Peripheral blood mononuclear cell (primary cell): ENCODE measurements around the genes CNOT8, GEMIN5 and MRPL22.

DNA sequence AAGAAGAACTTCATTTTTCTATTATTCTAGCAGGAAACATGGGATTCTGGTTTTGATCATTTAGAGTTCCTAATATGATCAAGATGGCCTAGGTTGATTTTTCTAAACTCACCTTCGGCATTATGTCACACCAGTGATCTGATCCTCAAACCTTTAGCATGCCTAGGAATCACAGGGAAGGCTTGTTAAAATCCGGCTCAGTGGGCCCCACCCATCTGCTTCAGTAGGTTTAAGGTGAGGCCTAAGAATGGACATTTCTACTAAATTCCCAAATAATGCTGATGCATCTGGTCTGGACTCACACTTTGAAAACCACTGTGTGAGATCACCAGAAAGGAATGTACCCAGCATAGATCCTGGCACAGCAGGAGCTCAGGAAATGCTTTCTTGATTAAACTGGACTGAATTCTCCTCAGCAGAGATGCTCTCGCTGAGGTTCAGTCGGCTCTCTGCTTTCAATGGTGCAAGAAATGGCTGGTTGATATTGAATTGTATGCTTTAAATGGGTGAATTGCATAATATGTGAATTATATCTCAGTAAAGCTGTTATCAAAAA is 77.8 kb upstream of the SAP30L start:
- PRO-cap, 8 experiments: no peak in any of the 8 experiments

DNA sequence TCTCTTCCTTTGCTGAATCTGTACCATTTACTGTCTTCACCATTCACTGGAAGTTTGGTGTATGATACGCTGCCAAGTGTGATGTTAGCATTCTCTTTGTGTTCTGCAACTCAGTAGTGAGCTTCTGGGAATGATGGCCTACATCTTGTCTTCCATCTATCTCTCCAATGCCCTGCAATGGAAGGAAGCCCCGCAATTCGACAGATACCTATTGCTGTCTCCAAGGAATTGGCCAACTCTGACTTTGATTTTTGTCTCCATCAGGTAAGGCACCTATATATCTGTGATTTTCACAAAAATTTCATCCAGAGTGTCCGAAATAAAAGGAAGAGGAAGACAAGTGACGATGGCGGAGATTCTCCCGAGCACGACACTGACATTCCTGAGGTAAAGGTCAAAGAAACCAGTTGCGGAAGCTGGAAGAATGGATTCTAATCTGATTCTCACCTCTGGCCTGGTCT is 5.1 kb downstream of the SAP30L start:
- PRO-cap, 8 experiments: no peak in any of the 8 experiments

DNA sequence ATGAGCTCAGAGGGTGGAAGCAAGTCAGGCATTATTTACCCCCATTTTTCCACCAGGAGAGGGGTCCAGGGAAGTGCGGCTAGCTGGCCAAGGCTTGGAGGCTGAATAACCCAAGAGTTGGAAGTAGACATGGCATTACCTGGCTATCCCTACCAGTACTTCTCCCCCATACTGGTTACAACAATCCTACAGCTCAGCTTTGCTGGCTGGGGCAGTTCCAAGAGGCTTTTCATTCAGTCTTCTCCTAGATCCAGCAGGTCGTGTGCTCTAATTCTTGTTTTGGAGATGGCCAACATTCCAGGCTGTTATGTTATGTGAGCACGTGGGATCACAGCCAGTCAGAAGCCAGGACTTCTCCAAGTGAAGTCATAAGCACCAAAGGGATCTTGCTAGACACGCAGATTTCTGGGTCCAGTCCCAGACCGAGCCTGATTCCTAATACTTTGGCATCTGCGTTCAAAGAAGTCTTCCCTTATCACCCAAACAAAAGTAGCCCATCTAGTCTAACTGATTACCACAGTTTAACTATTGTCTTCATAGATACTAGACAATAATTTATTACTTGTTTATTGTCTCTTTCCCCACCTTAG is 1.4 kb upstream of the LARP1 start:
- PRO-cap, 8 experiments: no peak in any of the 8 experiments

- PRO-cap, 8 experiments: peak in 8 of 8 experiments; most common plus-strand start chr5:154754573 (in 4); most common minus-strand start chr5:154755020 (in 4)
Measured at GRCh38 chr5:154754275-154755272, 603 bp upstream of the LARP1 start.

DNA sequence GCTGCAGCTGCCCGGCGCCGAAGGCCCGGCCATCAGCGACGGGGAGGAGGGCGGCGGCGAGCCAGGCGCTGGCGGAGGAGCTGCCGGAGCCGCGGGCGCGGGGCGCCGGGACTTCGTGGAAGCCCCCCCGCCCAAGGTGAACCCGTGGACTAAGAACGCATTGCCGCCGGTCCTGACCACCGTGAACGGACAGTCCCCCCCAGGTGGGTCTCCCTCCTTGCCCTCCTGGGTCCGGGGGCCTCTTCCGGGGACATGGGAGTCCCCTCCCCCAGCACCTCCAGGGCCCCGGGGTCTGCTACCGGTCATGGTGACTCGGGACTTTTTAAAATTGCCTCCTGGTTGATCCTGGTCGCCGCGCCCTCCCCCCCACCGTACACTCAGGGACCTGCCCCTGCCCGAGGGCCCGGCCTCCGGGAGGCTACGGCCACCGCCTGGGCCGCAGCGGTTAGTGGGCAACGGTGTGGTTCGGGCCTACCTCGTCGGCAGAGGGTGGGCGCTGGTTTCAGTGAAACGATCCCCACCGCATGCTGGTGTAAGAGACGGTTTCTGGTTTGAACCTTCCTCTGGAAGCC is 900 bp downstream of the LARP1 start:
- PRO-cap, 8 experiments: peak in 6 of 8 experiments; most common plus-strand start position 35 of the sequence (in 3); most common minus-strand start position 37 of the sequence (in 1)

- PRO-cap, 8 experiments: peak in 2 of 8 experiments; most common plus-strand start chr5:154758155 (in 1)
Measured at GRCh38 chr5:154757863-154758412, 2.8 kb downstream of the LARP1 start.

DNA sequence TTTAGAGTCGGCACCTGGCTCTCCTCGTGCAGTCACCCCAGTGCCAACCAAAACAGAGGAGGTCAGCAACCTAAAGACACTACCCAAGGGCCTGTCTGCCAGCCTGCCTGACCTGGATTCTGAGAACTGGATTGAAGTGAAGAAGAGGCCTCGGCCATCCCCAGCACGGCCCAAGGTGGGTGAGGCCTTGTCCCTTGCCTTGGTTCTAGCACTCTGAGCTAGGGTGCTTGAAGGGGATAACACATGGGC is 44.6 kb downstream of the LARP1 start:
- PRO-cap, 8 experiments: no peak in any of the 8 experiments

DNA sequence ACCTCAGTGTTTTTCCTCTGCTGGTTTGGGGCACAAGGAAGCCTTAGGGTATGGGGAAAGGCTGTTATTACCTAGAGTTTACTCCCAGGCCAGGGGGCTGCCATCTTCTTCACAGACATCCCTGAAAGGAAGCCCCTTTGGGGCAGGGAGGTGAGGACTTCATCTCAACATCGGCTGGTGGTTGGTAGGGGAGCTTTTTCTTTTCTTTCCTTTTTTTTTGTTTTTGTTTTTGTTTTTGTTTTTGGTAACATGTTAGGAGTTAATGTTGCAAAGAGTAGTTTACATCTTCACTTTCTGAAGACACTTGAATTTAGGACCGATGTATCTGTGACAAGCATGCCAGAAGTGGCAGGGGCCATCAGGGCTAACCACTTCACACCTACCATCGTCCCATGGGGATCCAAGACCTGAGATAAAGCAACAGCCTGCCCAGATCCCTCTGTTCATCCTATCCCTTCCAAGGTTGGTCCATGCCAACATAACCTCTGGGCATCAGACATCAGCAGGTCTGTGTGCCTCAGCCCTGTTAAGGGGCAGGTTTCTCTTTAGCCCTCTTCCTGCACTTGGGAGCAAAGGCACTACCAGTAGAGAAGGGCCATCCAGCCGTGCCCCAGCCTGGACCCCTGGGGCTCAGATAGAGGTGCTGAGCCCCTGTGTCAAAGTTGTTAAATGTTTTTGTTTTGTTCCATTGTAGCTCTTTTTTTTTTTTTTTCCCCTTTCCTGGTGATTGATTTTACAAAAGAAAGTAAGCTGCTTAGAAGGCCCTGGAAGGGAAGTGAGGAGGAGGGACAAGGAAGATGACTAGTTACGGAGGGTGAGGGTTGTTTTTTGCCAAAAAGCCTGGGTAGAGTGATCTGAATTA is 33.9 kb downstream of the FAXDC2 start:
- PRO-cap, 8 experiments: no peak in any of the 8 experiments

DNA sequence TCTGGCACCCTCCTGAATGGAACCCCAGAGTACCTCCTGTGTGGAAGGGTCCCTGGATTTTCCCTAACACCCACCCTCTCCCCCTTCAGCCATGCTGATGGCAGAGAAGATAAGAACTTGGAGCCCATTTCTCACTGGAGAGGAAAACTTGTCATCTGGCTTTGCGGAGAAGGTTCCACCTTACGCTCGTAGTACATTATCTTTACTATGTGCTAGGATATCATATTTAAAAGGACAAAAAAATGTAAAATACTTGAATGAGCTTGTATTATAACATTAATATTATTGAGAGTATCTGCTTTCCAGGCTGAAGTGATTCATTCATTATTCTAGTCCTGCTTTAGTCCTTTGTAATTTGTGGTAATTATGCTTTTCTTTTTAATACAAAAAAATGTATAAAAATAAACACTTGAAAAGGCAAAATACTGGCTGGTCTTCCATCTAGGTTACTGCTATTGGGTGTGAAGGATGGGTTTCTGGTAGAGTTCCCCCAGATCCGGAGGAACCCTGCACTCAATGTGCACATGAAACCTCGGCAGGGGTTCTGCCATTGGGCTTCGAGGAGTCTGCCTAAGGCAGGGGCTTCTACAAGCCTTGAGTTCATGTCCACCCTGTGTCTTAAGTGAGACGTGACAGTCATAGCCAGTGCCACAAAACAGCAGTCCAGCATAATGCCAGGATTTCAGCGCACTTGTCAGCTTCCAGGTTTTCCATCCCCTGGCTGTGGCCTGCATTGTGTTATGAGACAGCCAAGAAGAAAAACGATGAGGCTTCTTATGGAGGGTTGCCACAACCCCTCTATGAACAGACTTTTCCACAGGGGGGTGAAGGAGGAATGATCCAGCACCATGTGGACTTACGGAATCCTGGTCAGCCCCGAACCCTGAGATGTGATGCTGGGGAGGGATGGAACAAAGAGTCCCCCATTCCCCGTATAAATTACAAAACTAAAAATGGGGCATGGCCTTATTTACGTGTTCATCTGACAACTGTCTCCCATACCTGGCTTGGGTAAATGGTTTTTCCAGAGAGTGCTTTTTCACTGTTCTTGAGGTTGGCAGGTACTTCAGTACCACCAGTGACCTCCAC is 32.9 kb downstream of the FAXDC2 start:
- PRO-cap, 8 experiments: no peak in any of the 8 experiments

DNA sequence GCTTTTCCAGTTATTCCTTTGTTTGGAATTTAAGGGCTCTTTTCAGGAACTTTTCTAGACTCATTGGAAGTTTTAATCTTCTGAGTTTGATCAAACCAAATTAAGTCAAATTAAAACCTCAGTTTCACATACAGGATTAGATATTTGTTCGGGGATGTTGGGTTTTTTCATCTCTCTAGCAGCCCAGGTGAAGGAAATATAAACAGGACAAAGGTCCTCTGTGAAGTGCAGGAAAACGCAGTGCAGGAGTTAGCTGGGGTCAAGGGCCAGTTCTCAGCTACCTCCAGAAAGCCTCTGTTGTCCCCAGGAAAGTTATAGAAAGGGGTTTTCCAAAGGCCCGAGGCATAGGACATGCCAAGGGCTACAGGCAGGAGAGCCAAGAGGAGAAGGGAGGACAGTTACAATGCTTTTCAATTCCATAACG is 12.9 kb downstream of the FAXDC2 start:
- PRO-cap, 8 experiments: no peak in any of the 8 experiments

DNA sequence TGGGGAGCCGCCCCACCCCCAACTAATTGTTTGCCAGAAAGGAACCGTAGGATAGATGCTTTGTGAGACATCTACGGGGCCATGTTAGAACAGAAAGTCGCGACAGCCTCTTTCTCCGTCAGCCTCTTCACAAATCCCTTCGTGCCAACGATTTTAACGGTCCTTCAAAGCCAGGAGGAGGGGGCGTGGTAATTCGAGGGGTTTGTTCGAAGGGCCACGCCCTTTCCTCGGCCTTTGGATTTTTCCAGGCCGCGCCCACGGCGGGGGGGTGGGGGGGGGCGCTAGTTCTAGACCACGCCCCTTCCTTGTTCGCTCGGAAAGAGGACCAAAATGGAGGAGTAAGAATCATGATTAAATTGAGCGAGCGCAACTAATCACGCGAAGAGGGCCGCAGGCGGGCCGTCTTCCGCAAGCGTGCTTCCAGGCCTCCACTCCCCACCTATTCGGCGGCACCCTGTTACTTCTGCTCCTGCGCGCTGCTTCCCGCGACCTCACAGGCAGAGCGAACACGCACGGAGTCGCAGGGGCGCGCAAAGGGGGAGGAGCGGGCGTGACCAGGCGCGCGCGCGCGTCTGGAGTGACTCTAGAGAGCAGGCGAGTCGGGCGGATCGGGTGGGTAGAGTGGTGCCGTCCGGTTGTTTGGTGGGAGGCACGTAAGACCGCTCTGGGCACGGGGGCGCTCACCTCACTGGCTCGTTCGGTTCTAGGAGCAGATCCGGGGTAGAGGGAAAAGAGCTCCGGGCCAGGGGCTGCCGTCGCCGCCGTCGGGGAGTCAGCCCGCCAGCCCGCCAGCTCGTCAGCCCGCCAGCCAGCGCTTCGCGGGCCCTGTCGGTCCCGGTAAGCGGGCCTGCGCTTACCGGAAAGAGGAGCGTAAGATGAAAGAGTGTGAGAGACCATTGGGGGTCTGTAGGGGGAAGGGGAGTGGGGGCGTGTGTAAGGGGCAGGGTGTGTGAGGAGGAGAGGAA is at the start of gene CNOT8:
Gene CNOT8 (plus strand): TSS at position 696 of the 965 bp plus-strand sequence.
- PRO-cap, 8 experiments: peak in 8 of 8 experiments; most common plus-strand start position 586 of the sequence (in 8); most common minus-strand start position 138 of the sequence (in 7)

GRCh38 chr5:154858897-154859419 is 531 bp downstream of the CNOT8 start:
- PRO-cap, 8 experiments: peak in 3 of 8 experiments; most common plus-strand start chr5:154858950 (in 1); most common minus-strand start chr5:154859129 (in 1)

DNA sequence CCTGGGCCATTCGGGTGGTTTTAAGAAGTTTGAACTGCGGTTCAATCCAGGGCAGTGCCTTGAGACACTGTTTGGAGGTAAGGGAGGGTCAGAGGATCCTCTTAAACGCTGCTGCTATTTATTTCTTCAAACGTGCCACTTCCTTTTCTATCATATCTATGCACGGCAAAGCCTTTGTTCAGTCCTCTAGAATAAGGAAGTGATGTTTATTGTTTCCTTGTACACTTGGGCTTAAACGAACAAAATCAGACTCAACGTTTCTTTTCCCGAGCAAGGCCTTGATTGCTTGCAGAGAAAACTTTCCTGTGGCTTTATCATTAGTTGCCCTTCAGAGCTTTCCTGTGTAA is 966 bp downstream of the CNOT8 start:
- PRO-cap, 8 experiments: no peak in any of the 8 experiments

- PRO-cap, 8 experiments: peak in 6 of 8 experiments; most common plus-strand start chr5:154938273 (in 1); most common minus-strand start chr5:154938153 (in 4)
Measured at GRCh38 chr5:154937394-154938459, at the start of gene GEMIN5. Gene GEMIN5, minus strand, starts transcription at chr5:154938211.

- PRO-cap, 8 experiments: peak in 8 of 8 experiments; most common plus-strand start chr5:154941166 (in 7); most common minus-strand start chr5:154941005 (in 3)
Measured at GRCh38 chr5:154940812-154941446, at the start of gene MRPL22. Gene MRPL22, plus strand, starts transcription at chr5:154941073.

GRCh38 chr5:154944775-154945678 is 4.2 kb downstream of the MRPL22 start:
- PRO-cap, 8 experiments: no peak in any of the 8 experiments

- PRO-cap, 8 experiments: no peak in any of the 8 experiments
Measured at GRCh38 chr5:155075501-155075823, 61.9 kb downstream of the KIF4B start.

DNA sequence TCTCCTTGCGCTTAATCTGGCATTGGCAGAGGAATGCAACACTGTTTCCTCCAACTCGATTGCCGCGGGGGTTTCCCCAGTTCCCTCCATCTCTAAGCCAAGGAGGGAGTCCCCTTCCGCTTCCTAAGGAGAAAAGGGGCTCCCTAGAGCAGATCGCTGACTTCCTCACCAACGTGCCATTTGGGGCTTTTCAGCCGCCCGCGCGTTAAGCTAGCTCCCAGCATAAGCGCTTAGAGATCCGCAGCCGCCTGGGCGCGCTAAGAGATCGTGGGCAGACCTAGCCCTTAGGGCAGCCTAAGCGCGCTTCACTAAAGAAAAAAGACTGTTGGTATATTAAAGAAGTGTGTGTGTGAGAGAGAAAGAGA is 597.9 kb upstream of the SGCD start:
- PRO-cap, 8 experiments: no peak in any of the 8 experiments

DNA sequence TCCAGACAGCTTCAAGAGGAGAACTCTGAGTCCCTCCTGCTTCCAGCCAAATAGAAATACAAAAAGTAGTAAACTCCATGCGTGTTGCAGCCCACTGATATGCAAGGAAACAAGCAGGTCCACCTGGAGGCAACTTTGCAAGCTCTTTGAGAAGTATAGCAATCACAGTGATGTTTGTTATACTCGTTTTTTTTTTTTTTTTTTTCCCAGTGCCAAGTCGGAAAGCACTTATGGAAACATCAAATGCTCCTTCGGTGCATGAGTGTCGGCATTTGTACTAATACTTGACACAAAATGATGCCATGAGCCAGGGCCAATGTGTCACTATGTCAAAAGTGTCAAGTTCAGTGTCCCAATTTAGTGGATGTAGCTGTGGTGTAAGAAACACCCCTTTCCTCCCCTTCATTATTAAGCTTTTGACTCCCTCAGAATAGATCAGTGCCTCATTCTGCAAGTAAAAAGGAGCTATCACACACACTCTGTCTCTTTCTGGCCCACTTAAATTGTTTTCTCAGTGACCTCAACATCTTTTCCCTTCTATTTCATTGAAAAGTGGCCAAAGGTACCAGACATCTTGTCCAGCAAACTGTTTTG is 594.0 kb upstream of the SGCD start:
- PRO-cap, 8 experiments: no peak in any of the 8 experiments

DNA sequence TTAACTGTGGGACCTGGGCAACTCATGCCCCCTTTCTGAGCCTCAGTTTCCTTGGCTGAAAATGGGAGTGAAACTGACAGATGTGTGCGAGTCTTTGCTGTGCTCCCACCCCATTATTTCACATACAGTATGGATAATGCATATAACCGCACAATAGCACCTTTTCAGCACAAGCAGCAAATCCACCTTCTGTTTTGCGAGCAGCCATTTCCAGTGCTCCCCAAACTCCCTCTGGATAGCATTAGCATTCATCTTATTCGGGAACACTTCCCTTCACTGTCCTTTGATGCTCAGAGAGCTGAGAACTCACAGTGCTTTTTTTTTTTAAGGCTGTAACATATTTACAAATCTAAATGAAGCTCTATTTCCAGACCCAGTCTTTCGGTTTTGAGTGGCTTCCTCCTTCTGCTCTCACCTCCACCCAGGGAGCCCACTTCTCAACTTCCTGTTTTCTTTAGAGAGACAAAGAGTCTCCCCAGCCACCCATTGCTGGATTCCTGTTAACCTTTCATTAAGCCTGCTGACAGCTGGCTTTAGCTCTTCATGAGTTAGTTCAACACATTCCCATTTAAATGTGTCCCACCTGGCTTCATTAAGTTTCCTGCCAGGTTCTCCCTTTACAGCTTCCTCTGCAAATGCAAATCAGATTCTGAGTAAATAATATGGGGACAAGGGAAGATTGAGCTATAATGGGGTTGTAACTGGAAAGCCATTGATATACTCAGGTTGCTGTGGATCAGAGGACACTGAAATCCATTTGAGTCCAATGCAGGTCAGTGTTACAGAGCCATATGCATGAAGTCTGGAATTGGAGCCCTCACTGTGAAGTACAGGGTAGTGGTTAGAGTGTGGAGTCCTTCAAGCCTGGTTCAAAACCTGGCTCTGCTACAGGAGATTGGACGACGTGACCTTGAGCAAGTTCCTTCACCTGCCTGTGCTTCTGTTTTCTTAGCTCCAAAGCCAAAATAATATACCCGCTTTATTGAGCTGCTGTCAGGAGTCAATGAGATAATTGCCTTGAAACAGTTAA is 48.9 kb downstream of the TIMD4 start:
- PRO-cap, 8 experiments: peak in 3 of 8 experiments; most common minus-strand start position 389 of the sequence (in 3)